Testis (tissue), 5 donors: ENCODE measurements around a stretch of chr1.

GRCh38 chr1:100037201-100037440, 774 bp upstream of the MFSD14A start:
- PRO-cap, 3 experiments = no peak in any of the 3 experiments
- RAMPAGE, long total RNA, 2 experiments = no peak in any of the 2 experiments
- RRBS = no CpG with 5 or more reads among the region's 4 CpGs

GRCh38 chr1:100039080-100039510, 1.2 kb downstream of the MFSD14A start:
- PRO-cap, 3 experiments = peak in 1 of 3 experiments; most common minus-strand start chr1:100039236 (in 1)
- RAMPAGE, long total RNA, 2 experiments = no peak in any of the 2 experiments
- RRBS = no CpG with 5 or more reads among the region's 10 CpGs

DNA sequence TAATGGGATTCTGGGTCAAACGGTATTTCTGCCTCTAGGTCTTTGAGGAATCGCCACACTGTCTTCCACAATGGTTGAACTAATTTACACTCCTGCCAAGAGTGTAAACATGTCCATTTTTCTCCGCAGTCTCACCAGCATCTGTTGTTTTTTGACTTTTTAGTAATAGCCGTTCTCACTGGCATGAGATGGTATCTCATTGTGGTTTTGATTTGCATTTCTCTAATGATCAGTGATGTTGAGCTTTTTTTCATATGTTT, 53.5 kb downstream of the CDC14A start:
- PRO-cap, 3 experiments = no peak in any of the 3 experiments
- RAMPAGE, long total RNA, 2 experiments = no peak in any of the 2 experiments
- RRBS = no CpG with 5 or more reads among the region's 4 CpGs

GRCh38 chr1:100460973-100461680, 76.8 kb upstream of the GPR88 start:
- PRO-cap, 3 experiments = peak in 1 of 3 experiments; most common minus-strand start chr1:100461391 (in 1)
- RAMPAGE, long total RNA, 2 experiments = no peak in any of the 2 experiments
- RRBS = no CpG with 5 or more reads among the region's 4 CpGs

- PRO-cap, 3 experiments = no peak in any of the 3 experiments
- RAMPAGE, long total RNA, 2 experiments = no peak in any of the 2 experiments
- RRBS = no CpG with 5 or more reads among the region's 1 CpG
Observed at GRCh38 chr1:100643851-100644127, 75.8 kb upstream of the VCAM1 start.

GRCh38 chr1:100721625-100722361, 2.3 kb downstream of the VCAM1 start:
- PRO-cap, 3 experiments = no peak in any of the 3 experiments
- RAMPAGE, long total RNA, 2 experiments = no peak in any of the 2 experiments
- RRBS = no CpG with 5 or more reads among the region's 7 CpGs

DNA sequence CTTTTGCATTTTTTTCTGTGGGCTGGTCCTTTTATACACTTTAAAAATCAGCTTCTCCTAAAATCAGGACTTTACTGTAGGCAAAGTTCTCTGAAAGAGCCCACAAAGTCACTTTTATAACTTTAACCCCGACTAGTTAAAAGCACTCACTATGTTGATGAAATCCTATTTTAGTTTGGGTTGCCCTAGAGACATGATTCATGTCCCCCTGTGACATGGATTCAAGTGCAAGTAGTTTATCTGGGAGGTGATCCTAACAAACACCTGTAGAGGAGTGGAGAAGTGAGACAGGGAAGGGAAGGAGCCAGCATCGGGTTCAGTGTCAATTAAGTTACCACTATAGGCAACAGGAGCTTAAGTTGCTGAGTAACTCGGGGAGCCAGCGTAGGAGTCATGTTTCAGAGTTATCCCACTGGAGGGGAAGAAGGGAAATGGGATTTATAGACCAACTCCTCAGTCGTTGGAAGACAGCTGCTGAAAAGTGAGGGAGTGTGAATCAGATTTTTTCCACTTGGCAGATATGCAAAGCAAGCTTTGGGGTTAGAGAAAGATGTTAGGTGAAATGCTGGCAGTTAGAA, 54.8 kb downstream of the SLC30A7 start:
- PRO-cap, 3 experiments = no peak in any of the 3 experiments
- RAMPAGE, long total RNA, 2 experiments = no peak in any of the 2 experiments
- RRBS = no CpG with 5 or more reads among the region's 5 CpGs

GRCh38 chr1:101020556-101021017, 5.0 kb downstream of the DPH5 start:
- PRO-cap, 3 experiments = no peak in any of the 3 experiments
- RAMPAGE, long total RNA, 2 experiments = no peak in any of the 2 experiments
- RRBS = no CpG with 5 or more reads among the region's 1 CpG

GRCh38 chr1:101161559-101161987, 75.2 kb upstream of the S1PR1 start:
- PRO-cap, 3 experiments = no peak in any of the 3 experiments
- RAMPAGE, long total RNA, 2 experiments = no peak in any of the 2 experiments
- RRBS = no CpG with 5 or more reads among the region's 5 CpGs

DNA sequence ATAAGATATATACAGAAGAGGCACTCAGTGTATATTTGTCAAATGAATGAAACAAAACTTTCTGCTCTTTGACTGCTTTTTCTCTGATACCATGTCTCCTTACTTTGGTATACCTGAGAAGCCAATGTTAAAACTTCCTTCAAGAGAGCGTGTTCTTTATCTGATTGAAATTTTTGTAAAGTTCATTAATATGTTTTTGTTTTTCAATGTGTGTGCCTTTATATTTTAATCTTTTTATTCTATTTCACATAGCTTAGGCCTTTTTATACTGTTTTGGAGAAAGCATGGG, 51.8 kb upstream of the S1PR1 start:
- PRO-cap, 3 experiments = no peak in any of the 3 experiments
- RAMPAGE, long total RNA, 2 experiments = no peak in any of the 2 experiments
- RRBS = no CpG with 5 or more reads among the region's 1 CpG

- PRO-cap, 3 experiments = no peak in any of the 3 experiments
- RAMPAGE, long total RNA, 2 experiments = no peak in any of the 2 experiments
- RRBS = no CpG with 5 or more reads among the region's 3 CpGs
Observed at GRCh38 chr1:108107606-108107985, 92.5 kb downstream of the SLC25A24 start.

- PRO-cap, 3 experiments = peak in 1 of 3 experiments; most common minus-strand start chr1:108693564 (in 1)
- RAMPAGE, long total RNA, 2 experiments = no peak in any of the 2 experiments
- RRBS = no CpG with 5 or more reads among the region's 8 CpGs
Observed at GRCh38 chr1:108693454-108693683, 1.3 kb downstream of the PRPF38B start.

DNA sequence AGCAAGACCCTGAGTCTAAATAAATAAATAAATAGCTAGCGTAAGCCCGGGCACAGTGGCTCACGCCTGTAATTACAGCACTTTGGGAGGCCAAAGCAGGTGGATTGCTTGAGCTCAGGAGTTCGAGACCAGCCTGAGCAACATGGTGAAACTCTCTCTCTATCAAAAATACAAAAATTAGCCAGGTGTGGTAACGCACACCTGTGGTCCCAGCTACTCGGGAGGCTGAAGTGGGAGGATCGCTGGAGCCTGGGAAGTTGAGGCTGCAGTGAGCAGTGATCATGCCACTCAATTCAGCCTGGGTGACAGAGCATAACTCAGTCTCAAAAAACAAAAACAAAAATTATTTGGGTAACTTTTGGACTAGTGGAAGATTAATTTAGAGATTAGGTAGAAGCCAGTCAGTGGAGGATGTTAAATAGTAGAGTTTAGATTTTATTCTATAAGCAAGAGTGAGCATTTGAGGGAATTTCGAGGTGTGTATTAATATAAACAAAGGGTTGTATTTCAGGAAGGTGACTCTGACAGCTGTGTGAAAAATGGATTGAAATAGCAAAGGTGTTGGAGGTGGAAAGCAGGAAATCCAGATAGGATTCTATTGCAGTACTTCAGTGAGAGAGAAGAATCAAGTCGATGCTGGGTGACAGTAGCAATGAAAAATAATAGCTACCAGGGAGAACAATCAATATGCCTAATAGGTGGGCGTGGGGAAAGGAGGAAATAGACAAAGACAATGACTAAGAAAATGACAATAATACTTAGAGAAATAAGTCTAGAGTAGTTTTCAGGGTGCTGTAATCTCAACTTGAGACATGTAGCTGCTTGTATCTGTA, 2.2 kb downstream of the STXBP3 start:
- PRO-cap, 3 experiments = no peak in any of the 3 experiments
- RAMPAGE, long total RNA, 2 experiments = no peak in any of the 2 experiments
- RRBS = no CpG with 5 or more reads among the region's 10 CpGs

DNA sequence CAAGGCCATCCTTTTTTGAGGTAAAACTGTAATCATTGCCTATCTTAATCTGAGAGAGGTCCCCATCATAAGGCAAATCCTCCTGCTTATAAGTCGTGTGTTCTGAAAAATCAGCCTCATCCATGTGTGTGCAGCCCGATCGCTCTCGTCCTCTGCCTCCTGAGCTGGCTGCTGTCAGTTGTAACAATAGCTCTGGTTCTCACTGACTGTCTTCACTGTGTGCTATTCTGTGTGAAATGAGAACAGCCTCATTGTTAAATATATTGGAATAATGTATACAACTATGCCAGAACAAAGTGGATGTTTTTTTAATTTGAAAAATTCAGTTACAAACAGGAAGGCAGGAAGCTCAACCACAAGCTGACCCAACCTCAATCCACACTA, 4.4 kb downstream of the AKNAD1 start:
- PRO-cap, 3 experiments = no peak in any of the 3 experiments
- RAMPAGE, long total RNA, 2 experiments = no peak in any of the 2 experiments
- RRBS = no CpG with 5 or more reads among the region's 4 CpGs

DNA sequence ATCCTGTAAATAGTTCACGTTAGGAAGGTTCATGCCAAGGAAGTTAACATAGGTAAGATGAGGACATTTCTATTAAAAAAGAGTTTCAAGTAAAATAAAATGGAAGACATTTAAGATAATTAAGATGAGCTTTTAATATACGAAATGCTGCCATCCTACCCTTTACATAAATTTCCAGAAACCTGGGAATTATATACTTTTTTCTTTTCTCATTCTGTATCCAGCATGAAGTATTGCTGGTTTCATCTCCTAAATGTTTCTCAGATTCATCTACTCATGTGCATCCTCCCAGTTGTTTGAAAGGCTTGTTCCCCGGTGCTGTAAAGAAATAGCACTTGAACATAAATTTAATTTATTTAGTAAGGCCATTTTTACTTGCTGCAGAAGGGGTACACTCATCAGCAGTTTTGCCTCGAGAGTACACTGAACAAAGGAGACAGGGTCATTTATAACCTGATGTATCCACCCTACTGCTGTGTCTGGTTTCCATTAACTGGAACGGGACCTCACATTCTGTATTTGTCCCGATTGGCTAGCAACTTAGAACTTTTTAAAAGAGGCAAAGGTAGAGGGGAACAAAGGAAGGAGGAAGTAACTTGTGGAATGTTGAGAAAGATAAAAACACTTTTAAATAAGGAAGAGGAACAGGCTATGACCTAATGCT, 12.1 kb downstream of the GPSM2 start:
- PRO-cap, 3 experiments = no peak in any of the 3 experiments
- RAMPAGE, long total RNA, 2 experiments = no peak in any of the 2 experiments
- RRBS = no CpG with 5 or more reads among the region's 6 CpGs

DNA sequence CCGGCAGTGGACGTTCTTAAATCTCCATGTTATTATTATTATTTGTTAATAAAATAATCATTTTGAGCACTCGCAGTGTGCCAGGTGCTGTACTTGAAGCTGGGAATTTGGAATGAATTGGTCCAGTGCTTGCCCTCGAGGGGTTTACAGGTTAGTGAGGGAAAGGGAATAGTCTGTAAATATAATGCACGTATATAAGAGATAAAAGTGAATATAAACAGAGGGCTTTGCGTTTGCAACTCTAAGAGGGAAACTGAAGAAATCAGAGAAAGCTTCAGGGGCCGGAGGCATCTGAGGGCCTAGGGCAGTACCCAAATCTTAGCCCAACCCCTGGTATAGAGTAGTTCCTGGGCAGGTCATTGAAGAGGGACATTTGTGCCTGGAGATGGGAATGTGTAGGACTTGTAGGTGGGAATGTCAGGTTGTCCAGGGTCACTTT, 17.6 kb downstream of the ELAPOR1 start:
- PRO-cap, 3 experiments = no peak in any of the 3 experiments
- RAMPAGE, long total RNA, 2 experiments = no peak in any of the 2 experiments
- RRBS = no CpG with 5 or more reads among the region's 7 CpGs

DNA sequence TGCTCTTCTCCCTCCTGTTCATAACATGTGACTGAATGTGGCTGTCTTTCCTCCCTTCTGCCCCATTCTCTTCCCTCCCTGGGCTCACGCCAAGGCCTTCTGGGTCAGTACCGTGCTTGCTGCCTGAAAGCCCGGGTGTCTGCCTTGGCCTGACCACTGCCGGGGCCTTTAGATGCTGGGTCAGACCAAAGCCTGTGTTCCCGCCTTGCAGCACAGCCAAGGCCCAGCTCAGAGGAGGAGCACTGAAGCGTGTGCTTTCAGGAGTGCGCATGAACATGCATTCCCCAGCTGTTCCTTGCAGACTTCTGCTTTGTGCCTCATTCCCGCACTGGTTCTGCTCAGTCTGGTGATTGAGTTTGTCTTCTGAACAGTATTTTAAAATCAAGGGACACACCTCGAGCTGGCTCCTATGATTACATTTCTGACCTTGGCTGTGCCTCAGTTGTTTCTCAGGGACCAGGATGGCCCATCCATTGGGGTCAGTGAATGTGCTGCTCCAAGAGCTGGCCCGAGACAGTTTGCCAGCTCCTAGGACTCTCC, 26.9 kb upstream of the SARS1 start:
- PRO-cap, 3 experiments = peak in 1 of 3 experiments; most common plus-strand start position 320 of the sequence (in 1)
- RAMPAGE, long total RNA, 2 experiments = no peak in any of the 2 experiments
- RRBS = no CpG with 5 or more reads among the region's 10 CpGs

GRCh38 chr1:109197784-109198821, 15.6 kb upstream of the SARS1 start:
- PRO-cap, 3 experiments = no peak in any of the 3 experiments
- RAMPAGE, long total RNA, 2 experiments = no peak in any of the 2 experiments
- RRBS = no CpG with 5 or more reads among the region's 6 CpGs

DNA sequence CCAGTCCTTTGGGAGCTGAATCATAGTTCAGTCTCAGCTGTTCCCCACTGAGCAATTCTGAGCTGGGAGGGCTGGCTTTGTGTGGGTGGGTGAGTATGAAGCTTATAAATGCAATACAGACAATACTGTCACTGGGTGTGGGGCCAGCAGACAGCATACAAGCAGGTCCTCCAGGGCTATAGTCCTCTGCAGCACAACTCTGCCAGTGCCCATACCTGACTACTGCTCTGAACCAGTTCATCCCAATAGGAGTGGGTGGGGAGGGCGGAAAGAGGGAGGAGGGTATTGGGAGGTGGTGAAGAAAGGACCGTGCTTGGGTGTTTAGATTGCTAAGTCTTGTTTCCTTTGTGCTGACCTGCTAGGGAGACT, 12.4 kb upstream of the SARS1 start:
- PRO-cap, 3 experiments = no peak in any of the 3 experiments
- RAMPAGE, long total RNA, 2 experiments = no peak in any of the 2 experiments
- RRBS = no CpG with 5 or more reads among the region's 2 CpGs

- PRO-cap, 3 experiments = no peak in any of the 3 experiments
- RAMPAGE, long total RNA, 2 experiments = no peak in any of the 2 experiments
- RRBS = no CpG with 5 or more reads among the region's 50 CpGs
Observed at GRCh38 chr1:109251624-109252752, 2.6 kb downstream of the CELSR2 start.